Breast epithelium (tissue), 2 donors: ENCODE data around the gene SLC25A40.

DNA sequence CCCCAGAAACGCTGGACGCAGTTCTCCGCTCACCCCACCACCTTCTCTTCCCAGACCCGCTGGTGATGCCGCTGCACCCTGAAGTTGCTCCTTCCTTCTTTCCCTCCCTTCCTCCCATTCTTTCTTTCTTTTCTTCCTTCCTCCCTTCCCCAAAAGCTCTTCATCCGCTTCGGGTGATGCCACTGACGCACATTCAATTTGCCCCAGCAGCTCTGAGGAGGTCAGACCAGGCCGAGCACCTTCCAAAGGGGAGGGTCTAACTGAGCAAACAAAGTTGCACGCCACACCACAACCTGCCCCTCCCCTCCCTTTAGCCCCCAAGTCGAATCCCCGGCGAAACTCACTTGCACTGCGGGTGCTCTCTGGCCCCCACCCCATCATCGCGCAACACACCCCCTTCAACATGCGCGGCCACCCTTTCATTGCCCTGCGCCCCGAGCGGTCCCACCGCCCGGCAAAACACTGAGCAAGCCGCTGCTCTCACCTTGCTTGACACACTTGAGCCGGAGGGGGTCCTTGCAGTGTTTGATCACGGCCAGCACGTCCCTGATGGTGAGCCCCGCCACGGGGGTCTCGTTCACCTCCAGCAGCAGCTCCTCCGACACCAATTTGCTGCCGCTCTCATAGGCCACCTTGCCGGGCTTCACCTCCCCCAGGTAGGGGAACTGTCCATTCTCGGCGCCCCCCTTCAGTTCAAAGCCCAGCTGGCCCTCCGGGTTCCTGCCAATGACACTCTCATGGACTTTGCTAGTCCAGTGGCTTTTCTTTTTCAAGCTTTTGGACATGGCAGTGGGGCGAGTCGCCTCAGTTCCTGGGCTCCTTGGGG, 718 bp downstream of the MAGI2 start:
- PRO-cap, result no peak
- RAMPAGE, long total RNA, 2 experiments, result no peak in any of the 2 experiments

- PRO-cap, result no peak
- RAMPAGE, long total RNA, 2 experiments, result no peak in any of the 2 experiments
Observed at GRCh38 chr7:80078021-80078536, 56.6 kb upstream of the GNAI1 start.

DNA sequence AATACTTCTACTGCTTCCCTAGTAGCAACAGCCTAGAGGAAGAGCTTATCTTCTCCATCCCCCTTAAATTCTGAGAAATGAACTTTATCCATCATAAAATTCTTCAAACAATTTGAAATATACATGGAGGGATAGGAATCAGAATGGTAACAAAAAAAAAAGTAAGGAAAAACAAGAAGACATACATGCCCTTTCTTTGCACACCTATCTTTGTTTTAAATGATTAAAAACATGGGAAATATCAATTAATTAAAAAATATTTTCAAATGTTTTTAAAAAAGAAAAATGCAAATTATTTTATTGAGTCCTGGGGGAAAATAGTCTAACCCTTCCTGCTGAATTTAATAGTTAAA, 27.5 kb downstream of the SEMA3C start:
- PRO-cap, result no peak
- RAMPAGE, long total RNA, 2 experiments, result no peak in any of the 2 experiments

DNA sequence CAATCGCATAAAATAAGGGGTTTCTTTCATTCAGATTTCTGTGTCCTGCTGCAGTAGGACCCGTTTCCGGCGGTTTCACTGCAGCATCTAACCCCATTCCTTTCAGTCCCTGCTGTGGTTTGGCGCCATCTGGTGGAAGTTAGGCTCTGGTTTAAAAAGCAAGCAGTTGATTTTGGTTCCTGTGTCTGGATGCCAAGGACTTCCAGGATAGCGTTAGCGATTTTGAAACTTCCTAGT, 128.6 kb upstream of the CACNA2D1 start:
- PRO-cap, result no peak
- RAMPAGE, long total RNA, 2 experiments, result no peak in any of the 2 experiments

DNA sequence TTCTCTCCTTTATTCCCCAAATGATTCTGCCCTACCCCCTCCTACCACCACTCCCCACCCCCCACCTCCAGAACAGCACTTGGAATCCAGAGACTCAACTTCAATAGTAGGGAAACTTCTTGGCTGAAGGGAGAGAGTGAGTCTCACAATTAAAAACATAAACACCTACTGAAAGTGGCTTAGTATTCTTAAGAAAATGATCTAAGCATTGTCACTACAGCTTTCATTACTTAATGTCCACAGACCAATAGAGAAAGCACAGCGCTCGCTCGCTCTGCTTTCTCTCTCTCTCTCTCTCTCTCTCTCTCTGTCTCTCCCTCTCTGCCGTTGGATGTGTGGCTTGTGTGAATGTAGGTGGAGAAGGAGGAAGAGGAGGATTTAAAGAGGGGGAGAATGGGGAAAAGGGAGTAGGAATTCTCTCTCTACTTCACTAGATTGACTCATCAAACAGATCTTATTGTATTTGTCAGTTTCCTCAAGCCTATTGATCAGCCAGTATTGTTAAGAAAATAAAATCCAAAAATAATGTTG, 1.6 kb upstream of the SEMA3A start:
- PRO-cap, result no peak
- RAMPAGE, long total RNA, 2 experiments, result no peak in any of the 2 experiments

DNA sequence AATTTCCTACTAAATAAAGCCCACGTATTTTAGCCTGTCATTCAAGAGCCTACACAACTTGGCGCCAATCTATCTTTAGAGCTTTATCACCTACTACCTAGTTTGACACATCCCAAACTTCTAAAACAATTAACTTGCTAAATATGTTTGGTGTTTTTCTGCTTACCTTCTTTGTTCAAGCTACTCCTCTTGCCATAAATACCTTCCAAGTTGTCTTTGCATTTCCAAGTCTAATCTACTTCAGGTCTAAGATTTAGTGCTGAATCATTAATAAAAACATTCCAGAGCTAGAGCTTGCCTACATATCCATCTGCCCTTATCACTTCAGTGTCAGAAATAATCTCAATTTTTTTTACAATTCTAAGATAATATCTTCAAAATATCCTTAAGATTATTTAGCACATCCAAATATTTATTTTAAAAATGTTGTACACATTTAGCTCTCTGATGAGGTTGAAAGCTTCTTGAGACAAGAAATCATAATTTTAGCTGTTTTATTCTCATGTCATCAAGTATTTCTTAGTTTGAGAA, 466.4 kb downstream of the SEMA3D start:
- PRO-cap, result no peak
- RAMPAGE, long total RNA, 2 experiments, result no peak in any of the 2 experiments

GRCh38 chr7:86846607-86847131, 203.0 kb downstream of the GRM3 start:
- PRO-cap, result no peak
- RAMPAGE, long total RNA, 2 experiments, result no peak in any of the 2 experiments

- PRO-cap, result no peak
- RAMPAGE, long total RNA, 2 experiments, result no peak in any of the 2 experiments
Observed at GRCh38 chr7:87038945-87039529, 20.4 kb downstream of the ELAPOR2 start.

DNA sequence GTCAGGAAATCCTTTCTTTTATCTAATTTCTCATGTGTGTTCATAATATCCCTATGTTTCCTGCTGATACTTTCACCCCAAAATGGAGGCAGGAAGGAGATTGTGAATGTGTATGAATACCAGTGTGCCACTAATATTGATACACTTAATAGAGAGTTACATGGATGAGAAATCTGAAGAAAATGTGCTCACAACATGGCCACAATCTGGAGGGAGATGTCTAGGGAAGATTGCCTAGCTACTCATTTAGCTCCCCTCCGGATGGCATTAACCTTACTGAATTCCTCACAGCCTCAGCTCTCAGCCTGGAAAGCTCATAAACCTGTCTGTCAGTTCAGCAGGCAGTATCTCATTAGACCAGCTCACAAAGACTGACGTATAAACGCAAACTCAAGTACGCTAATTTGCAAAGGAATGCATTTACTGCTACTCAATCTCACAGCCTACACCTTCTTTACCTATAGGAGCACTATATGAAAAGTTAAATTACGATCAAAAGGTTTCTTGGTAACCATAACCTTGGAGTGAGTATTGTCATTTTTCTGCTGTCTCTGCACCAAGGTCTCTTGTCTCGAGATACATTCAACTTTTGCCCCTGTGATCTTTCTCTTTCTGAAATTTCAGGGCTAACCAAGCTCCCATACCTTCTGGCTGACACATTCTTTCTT, 23.3 kb upstream of the DMTF1 start:
- PRO-cap, result no peak
- RAMPAGE, long total RNA, 2 experiments, result no peak in any of the 2 experiments

DNA sequence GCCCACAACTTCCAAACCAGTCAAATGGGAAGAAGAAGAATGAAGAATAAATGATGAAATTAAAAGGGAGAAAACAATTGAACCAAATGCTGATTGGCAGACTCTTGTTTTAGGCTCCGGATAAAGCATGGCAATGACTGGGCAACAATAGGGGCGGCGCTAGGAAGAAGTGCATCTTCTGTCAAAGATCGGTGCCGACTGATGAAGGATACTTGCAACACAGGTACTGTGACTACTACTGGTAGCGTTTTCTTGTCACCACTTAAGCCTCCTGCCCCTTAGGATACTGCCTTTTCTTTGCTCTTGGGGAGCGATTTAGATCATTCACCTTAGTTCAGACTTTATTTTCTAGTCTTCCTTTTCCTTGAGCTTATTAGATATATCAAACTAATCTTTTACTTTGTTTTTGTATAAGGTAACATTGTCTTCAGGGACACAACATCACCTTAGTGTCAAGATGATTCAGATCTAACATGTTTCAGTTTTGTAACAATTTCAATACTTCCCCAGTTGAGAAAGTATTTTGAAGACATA, 29.9 kb downstream of the DMTF1 start:
- PRO-cap, result no peak
- RAMPAGE, long total RNA, 2 experiments, result no peak in any of the 2 experiments

- PRO-cap, result no peak
- RAMPAGE, long total RNA, 2 experiments, result no peak in any of the 2 experiments
Observed at GRCh38 chr7:87598183-87598606, 2.5 kb downstream of the ABCB1 start.

DNA sequence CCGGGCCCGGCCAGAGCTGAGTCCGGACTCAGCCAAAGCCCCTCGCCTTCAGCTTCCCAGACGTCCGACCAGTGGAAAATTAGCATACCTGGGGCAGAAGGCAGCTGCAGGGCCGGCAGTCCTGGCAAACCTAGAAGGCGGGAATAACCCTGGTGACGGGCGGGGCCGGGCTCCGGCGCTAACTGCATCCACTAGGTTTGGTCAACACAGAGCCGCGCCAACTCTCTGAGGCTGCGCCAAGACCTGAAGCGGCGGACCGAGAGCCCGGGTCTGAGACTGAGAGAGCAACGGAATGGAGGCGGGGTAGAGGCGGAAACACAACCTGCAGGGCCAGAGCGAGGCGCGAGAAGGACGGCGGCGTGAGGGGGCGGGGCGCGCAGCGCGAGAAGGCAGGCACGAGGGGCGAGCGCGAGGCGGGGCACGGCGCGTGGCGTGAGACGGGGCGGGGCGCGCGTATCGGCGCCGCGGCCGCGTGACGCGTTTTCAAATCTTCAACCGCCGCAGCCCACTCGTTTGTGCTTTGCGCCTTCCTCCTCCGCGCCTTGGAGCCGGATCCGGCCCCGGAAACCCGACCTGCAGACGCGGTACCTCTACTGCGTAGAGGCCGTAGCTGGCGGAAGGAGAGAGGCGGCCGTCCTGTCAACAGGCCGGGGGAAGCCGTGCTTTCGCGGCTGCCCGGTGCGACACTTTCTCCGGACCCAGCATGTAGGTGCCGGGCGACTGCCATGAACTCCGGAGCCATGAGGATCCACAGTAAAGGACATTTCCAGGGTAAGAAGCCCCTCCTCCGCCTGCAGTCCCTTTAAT, at the start of gene SLC25A40:
Gene SLC25A40 (minus strand): TSS at position 353 of the 807 bp plus-strand sequence.
- PRO-cap, result bidirectional peak, plus-strand start at position 578 of the sequence, minus-strand start at position 278 of the sequence
- RAMPAGE, long total RNA, 2 experiments, result start-site peak on the plus strand in 1 of 2 experiments, centred at position 546 of the sequence, 267 reads per replicate; start-site peak on the minus strand in 2 of 2 experiments, centred at positions 127 to 297 of the sequence, 17 to 69 reads per replicate

GRCh38 chr7:87876921-87877404, 670 bp downstream of the DBF4 start:
- PRO-cap, result no peak
- RAMPAGE, long total RNA, 2 experiments, result no peak in any of the 2 experiments

GRCh38 chr7:87934630-87935353, 741 bp downstream of the ADAM22 start:
- PRO-cap, result no peak
- RAMPAGE, long total RNA, 2 experiments, result no peak in any of the 2 experiments

- PRO-cap, result no peak
- RAMPAGE, long total RNA, 2 experiments, result no peak in any of the 2 experiments
Observed at GRCh38 chr7:88219218-88219950, 454 bp downstream of the SRI start.

GRCh38 chr7:88311825-88312332, 5.2 kb upstream of the STEAP4 start:
- PRO-cap, result no peak
- RAMPAGE, long total RNA, 2 experiments, result no peak in any of the 2 experiments

- PRO-cap, result no peak
- RAMPAGE, long total RNA, 2 experiments, result no peak in any of the 2 experiments
Observed at GRCh38 chr7:90173291-90173610, 19.0 kb downstream of the STEAP1 start.

GRCh38 chr7:90246227-90246787, 1.3 kb downstream of the CFAP69 start:
- PRO-cap, result no peak
- RAMPAGE, long total RNA, 2 experiments, result no peak in any of the 2 experiments

- PRO-cap, result unidirectional peak, plus-strand start at chr7:90595259
- RAMPAGE, long total RNA, 2 experiments, result no peak in any of the 2 experiments
Observed at GRCh38 chr7:90594688-90595423, 1.3 kb upstream of the CDK14 start.

GRCh38 chr7:90777101-90777580, 181.0 kb downstream of the CDK14 start:
- PRO-cap, result no peak
- RAMPAGE, long total RNA, 2 experiments, result no peak in any of the 2 experiments